A549 (cell line): ENCODE results near the genes POGZ, TUFT1 and LCE3C.

DNA sequence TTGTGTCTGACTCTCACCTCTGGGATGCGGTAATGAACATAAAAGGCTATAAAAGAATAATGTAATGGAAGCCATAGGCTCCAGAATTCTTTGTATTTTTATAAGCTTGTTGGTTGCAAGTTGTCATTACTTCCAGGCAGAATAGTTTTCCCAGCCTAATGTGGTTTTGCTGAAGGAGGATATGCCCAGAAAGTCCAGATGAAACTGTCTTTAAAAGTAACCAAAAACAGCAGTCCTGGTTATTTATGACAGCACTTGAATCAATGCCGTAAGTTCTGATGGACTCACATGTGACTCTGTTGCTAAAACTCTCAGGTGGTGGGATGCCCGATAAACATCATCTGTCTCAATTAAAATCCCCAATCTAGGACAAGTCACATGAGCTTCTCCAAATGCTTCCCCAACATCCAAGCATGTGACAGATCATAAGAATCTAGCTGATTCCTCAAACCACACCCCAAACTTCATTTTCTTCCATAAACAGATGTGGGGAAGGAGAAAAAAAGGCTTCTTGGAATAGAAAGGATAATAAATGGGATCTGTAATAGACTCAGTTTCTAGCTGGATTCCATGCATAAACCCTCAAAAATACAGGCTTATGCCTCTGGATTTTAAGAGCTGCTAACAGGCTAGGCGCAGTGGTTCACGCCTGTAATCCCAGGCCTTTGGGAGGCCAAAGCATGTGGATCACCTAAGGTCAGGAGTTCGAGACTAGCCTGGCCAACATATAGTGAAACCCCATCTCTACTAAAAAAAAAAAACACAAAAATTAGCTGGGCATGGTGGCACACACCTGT lies 829 bp upstream of the CTSK start:
- PRO-cap: no peak
CAGE:
- cytosol, long polyA plus RNA: no peak
- long polyA plus RNA: no peak
- nucleus, long polyA plus RNA: no peak

- PRO-cap: no peak
CAGE:
- cytosol, long polyA plus RNA: no peak
- long polyA plus RNA: no peak
- nucleus, long polyA plus RNA: no peak
Observed at GRCh38 chr1:150875560-150875838, 900 bp downstream of the ARNT start.

DNA sequence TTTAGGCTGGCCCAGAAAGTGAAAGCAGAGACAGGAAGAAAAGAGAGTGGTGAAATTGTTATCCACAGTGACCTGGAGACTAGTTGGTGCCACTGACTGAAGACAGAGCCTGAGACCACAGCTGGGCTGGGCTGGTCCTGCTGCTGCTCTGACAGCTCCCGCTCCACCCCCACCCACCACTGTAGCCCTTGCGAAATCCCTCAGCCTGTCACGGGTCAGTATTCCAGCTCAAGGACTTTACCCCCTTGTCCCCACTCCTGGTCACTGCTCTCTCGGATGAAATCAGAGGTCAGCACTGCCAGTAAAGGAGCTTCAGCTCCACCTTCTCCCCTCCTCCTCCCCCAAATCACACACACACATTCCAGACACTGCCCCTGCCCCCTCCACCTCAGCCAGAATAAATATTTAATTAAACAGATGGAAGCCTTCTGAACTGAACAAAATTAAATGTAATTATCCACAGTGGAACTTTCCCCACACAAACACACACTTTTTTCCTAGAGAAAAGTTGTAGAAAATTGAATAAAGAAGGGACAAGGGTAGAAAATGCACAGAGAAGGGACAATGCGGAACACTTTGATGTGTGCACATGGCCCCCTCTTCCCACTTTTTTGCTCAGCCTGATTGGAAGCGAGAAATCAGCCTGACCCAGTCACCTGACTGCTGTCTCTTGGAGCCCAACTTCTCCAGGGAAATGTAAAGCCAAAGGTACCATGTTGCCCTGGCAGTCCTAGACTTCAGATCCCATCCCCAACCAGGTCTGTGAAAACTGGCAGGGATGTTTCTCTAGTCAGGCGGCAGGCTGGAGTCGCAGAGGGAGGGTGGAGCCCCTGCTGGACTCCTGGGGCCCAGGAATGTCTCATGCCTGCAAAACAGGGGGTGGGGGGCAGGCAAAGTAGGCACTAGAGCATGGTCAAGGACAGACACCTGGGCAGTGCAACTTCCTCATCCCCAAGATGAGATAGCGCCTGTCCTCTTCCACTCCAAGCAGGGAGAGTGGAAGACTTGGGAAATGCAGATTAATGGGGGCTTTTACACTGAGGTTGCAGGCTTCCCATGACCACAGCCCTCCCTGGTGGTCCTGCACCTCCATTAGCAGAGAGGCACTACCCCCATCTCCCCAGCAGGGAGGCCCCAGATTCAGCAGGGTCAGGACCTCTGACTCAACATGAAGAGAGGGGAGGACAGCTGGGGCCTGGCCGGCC lies 3.0 kb downstream of the CERS2 start:
- PRO-cap: no peak
CAGE:
- cytosol, long polyA plus RNA: no peak
- long polyA plus RNA: no peak
- nucleus, long polyA plus RNA: no peak

DNA sequence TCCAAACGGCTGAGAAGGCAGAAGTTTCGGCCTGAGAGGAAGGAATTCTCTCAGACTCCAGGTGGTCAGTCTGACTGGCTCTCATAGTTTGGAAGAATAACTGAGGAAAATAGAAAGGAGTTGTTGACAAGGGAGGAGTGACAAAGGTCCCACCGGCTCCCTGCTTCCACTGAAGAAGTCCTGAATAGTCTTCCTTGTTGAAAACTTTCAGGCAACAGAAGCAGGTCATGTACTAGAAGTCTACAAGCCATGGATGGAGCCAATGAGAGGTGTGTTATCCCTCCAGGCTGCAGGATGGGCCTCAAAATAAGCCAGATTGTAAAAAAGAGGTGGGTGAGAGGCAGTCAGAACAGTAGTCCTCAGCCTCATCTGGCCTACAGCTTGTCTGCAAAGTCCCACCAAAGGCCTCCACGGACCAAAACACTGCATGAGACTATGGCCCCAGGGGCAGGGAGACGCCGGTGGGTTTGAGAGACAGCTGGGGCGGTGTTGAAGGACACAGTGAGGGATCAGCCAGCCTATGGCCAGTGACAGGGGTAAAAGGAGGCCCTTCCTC lies 1.7 kb downstream of the CERS2 start:
- PRO-cap: no peak
CAGE:
- cytosol, long polyA plus RNA: no peak
- long polyA plus RNA: no peak
- nucleus, long polyA plus RNA: no peak

- PRO-cap: no peak
CAGE:
- cytosol, long polyA plus RNA: no peak
- long polyA plus RNA: no peak
- nucleus, long polyA plus RNA: no peak
Observed at GRCh38 chr1:151024484-151025208, 11.7 kb upstream of the BNIPL start.

- PRO-cap: no peak
CAGE:
- cytosol, long polyA plus RNA: no peak
- long polyA plus RNA: no peak
- nucleus, long polyA plus RNA: no peak
Observed at GRCh38 chr1:151049775-151050278, 2.3 kb downstream of the C1orf56 start.

DNA sequence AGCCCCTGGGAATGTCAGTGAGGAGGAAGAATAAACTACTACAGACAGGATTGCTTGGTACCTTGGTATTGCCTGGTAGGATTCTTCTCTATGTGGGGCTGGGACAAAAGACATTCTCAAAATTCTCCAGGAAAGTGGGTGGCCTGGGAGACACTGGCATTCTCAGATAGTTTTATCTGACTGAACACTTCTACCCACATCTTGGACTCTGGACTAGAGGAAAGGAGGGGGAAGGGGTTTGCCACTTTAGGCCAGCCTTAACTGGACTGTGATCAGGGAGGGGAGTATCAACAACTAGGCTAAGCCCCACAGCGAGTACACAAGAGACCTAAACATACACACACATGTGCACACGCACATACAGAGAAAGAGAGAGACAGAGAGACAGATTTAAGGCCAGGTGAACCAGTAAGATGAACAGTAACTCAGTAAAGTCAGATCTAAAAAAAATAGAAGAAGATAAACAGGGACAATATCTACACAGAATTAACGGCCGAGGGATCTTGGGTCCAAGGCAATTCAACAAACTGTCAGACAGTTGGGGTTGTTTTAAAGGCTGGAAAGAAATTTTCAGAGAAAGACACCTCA lies 1.3 kb upstream of the SEMA6C start:
- PRO-cap: no peak
CAGE:
- cytosol, long polyA plus RNA: no peak
- long polyA plus RNA: no peak
- nucleus, long polyA plus RNA: no peak

DNA sequence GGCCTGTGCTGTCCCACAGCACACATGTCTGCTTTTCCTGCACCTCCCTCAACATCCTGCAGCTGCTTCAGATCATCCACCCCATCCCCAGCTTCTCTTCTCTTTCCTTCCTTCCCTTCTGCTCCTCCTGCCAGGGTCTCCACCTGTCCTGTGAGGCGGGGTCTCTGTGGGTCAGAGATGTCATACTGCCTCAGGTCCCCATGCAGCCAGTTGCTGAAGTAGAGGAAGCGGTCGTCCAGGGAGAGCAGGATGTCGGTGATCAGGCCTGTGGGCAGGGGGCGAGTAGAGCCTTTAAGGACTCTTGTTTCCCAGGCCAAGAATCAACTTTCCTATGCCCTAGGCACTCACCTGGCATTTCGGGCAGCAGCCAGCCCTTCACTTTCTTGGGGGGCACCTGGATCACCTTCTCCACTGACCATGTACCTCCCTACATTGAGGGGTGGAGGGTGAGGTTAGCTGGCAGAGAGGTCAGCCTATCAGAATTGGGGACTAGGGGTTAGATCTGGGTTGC lies 7.0 kb downstream of the SELENBP1 start:
- PRO-cap: no peak
CAGE:
- cytosol, long polyA plus RNA: no peak
- long polyA plus RNA: no peak
- nucleus, long polyA plus RNA: no peak

DNA sequence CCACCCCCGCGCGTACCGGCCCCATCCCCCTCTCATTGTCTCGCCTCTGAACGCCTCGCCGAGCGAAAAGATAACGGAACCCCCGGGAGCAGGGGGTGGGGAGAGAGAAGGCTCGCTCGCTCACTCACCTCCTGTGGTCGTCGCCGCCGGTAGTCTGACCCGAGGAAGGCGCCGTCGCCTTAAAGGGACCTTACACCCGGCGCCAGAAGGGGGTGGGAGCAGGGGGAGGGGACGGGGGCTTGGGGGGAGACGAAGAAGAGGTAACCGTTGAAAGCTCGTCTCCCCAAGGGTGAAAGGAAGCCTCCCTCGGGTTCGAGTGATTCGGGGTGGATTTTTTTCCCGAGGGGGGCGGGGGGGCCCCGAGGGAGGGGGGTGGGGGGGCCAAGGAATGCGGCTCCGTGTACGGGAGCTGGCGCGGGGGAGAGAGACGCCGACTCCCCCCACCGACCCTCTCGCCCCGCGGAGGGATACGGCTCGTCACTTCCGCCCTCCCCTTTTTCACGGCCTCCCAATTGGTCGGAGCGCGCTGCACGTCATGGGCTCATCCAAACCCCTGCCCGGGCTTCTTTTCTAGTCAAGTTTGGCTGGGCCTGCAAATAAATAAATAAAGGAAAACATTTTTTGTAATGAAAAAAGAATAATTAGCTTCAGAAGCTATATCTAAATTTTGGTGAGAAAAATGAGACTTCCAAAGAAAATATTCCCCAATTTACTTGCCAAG lies at the start of gene POGZ:
Gene POGZ (minus strand): TSS at position 471 of the 721 bp plus-strand sequence.
- PRO-cap: no peak
CAGE:
- cytosol, long polyA plus RNA: no peak
- long polyA plus RNA: no peak
- nucleus, long polyA plus RNA: start-site peak on the minus strand centred at position 157 of the sequence, 15 bp wide, 137 and 86 reads in 2 replicates

- PRO-cap: no peak
CAGE:
- cytosol, long polyA plus RNA: no peak
- long polyA plus RNA: no peak
- nucleus, long polyA plus RNA: no peak
Observed at GRCh38 chr1:151459745-151460134, 446 bp upstream of the POGZ start.

- PRO-cap: bidirectional peak, plus-strand start at chr1:151540308, minus-strand start at chr1:151540139
CAGE:
- cytosol, long polyA plus RNA: start-site peak on the plus strand at chr1:151540304-151540362, 142 and 549 reads in 2 replicates
- long polyA plus RNA: no peak
- nucleus, long polyA plus RNA: start-site peak on the plus strand at chr1:151540304-151540369, 206 and 139 reads in 2 replicates
Observed at GRCh38 chr1:151540259-151540626, at the start of gene TUFT1. TUFT1 (plus strand) TSS chr1:151540309.

DNA sequence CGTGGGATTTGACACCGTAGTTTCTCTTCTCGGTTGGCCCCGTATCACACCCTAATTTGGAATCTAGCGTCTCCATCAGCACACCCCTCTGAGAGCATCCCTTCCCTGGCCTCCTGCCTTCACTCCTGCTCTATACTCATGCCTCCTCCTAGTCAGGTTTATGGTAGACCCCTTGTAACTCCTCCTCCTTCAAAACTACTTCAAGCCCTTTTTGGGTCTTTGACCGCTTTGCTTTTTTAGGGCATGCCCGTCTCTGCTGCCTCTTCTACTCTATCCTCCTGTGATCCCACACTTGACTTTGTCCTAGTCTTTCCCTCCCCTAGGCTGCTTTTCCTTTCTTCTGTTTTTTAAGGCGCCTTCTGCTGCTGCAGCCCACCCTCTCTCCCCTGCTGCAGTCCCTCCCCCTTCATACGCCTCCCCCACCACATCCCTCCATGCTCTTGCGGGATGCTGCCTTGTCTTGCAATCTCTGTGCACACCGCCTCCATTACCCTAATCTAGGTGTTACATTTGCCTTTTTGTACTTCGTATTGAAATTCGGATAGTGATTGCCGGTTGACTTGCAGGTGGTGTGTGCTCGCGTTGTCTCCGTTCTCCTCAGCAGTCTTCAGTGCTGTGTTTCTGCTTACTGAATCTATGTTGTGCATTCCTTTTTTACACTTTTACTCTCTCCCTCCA lies 1.5 kb downstream of the SNX27 start:
- PRO-cap: no peak
CAGE:
- cytosol, long polyA plus RNA: no peak
- long polyA plus RNA: no peak
- nucleus, long polyA plus RNA: no peak

DNA sequence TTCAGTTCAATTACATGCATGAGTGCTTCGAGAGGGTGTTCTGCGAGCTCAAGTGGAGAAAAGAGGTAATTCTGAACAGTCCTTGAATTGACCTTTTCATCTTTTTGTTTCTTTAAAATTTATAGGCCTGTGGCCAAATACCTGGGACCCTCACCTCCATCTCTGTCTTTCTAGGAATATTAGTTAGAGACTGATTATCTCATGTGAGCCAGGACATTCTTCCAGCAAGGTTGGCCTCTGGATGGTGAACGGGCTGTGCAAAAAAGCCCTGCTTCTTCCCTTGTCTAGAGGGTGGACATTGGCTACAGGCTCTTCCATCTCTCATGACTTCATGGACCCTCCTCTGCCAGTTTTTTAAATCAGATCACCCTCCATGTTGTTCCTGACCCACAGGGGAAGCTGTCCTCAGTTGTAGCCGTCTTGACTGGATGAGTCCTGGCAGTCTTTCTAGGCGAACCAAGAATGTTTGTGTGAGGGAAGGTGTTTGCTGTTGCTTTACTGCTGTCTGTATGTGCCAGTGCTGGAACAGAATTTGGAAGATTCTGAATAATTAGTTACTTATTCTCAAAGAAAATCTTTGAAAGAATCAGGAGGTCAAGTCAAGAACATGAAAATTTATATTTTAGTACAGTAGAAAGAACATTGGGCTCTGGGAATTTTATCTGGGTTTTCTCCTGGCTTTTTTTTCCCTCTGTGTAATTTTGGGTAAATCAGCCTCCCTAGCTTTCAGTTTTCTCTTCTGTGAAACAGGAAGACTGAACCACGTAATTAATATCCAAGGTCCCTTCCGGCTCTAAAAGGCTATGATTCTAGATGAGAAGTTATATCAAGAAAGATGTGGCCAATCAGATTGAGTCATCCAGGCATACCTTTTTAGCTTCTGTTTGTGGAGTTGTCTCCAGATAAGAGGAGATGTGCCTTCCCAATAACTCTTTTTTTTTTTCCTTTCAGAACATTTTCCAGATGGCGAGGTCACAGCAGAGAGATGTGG lies 22.9 kb downstream of the CELF3 start:
- PRO-cap: no peak
CAGE:
- cytosol, long polyA plus RNA: no peak
- long polyA plus RNA: no peak
- nucleus, long polyA plus RNA: no peak

DNA sequence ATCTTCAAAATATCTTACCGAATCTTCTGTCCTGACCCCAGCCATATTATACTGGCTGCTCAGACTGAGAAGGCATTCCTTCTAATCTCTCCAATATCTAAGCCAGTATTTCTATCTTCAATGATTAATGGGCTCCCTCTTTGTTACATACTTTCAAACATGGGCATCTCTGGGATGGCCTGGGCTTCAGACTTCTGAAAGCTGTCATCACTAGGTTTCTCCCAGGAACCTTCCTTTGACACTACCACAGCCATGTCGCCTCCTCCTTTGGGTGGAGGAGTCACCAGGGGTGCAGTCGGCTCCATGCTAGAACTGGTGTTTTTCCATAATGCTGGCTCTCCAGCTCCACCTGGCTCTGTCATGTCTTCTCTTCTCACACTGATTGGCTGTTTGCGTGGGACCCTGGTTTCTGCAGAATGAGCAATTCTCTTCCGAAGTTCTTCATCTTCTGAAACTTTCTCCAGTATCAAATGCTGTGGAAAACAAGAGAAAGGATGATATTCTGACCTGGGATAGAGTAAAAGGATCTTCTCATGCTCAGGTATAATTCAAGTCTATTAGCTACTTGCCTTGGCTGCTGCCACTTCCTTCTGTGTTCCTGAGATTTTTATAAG lies 11.7 kb downstream of the TDRKH start:
- PRO-cap: no peak
CAGE:
- cytosol, long polyA plus RNA: no peak
- long polyA plus RNA: no peak
- nucleus, long polyA plus RNA: no peak

- PRO-cap: no peak
CAGE:
- cytosol, long polyA plus RNA: no peak
- long polyA plus RNA: no peak
- nucleus, long polyA plus RNA: no peak
Observed at GRCh38 chr1:151838983-151839338, 659 bp downstream of the C2CD4D start.

- PRO-cap: no peak
CAGE:
- cytosol, long polyA plus RNA: no peak
- long polyA plus RNA: no peak
- nucleus, long polyA plus RNA: no peak
Observed at GRCh38 chr1:151840462-151841072, 947 bp upstream of the C2CD4D start.

DNA sequence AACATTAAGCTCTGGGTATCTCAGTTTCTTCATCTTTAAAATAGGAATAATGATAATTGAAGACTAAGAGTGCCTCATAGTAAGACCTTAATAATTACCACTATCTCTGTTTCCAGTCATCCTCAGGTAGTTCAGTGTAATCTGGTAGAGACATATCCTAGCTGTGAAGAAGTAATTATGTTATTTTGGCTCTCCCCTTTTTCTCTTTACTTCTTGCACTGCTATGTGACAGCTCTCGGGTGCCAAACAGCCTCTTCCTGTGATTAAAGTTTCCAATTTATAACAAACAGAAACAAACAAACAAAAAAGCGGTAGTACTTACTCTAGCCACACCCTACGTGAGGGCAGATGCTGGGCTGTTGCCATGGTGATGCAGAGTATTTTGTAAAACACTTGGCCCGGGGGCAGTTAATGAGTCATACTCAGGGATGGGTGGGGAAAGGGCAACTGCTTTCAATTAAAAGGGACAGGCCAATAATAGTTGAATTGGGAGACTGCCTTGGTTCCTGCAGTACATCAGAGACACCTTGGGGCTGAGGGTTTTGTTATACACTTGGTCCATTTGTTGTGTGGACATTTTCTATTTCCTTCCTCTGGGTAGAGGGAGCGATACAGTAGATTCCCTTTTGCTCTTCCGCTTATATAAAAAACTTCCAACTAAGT lies 36.4 kb upstream of the THEM4 start:
- PRO-cap: no peak
CAGE:
- cytosol, long polyA plus RNA: no peak
- long polyA plus RNA: no peak
- nucleus, long polyA plus RNA: no peak

- PRO-cap: bidirectional peak, plus-strand start at chr1:152048044, minus-strand start at chr1:152047732
CAGE:
- cytosol, long polyA plus RNA: no peak
- long polyA plus RNA: no peak
- nucleus, long polyA plus RNA: no peak
Observed at GRCh38 chr1:152047524-152048488, 11.0 kb upstream of the S100A11 start.

DNA sequence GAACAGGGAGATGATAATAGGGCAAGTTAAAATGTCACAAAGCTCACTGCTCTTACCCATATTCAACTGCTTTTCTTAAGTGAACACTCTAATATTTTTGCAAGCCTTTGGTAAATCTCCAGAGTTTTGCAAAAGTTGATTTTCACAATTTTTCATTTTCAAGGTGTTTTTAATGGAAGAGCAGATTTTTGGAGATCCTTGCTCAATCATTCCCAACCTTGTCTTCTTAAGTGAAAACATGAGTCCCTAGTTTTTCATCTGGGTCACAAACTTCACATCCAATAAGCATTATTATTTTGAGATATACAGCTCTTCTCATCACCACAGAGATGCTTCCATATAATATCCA lies 4.0 kb upstream of the LCE3E start:
- PRO-cap: no peak
CAGE:
- cytosol, long polyA plus RNA: no peak
- long polyA plus RNA: no peak
- nucleus, long polyA plus RNA: no peak

DNA sequence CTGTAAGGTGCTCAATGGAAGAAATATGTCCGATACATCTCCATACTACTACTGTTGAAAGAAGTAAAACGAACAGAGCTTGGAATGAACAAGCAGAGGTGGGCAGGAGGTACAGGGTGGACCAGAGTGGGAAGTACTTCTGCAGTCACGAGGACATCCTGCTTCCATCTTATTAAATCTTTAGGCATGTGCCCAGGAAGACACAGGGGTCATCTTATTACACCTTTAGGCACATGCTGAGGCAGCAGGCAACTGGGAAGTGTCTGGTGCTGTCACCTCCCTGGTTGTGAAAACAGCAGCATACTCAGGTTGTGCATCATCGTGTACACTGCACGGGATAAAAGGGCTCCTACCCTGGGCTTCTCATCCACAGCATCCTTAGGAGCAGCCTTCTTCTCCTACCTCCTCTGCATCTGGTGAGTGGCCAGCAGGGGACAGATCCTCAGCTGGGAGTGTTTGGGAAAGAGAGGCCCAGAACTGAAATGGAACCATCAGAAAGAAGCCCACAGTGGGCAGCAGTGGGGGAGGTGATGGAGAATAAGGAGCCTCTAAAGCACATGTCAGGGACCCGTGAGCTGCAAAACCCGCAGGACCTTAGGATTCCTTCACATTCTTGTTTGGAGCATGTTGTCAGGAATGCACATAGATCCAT lies at the start of gene LCE3C:
Gene LCE3C (plus strand): TSS at position 366 of the 652 bp plus-strand sequence.
- PRO-cap: no peak
CAGE:
- cytosol, long polyA plus RNA: no peak
- long polyA plus RNA: no peak
- nucleus, long polyA plus RNA: no peak